ENCODE measurements around a stretch of chr1.

- PRO-cap = no peak
Measured at GRCh38 chr1:19172749-19173467, 37.2 kb downstream of the UBR4 start.

DNA sequence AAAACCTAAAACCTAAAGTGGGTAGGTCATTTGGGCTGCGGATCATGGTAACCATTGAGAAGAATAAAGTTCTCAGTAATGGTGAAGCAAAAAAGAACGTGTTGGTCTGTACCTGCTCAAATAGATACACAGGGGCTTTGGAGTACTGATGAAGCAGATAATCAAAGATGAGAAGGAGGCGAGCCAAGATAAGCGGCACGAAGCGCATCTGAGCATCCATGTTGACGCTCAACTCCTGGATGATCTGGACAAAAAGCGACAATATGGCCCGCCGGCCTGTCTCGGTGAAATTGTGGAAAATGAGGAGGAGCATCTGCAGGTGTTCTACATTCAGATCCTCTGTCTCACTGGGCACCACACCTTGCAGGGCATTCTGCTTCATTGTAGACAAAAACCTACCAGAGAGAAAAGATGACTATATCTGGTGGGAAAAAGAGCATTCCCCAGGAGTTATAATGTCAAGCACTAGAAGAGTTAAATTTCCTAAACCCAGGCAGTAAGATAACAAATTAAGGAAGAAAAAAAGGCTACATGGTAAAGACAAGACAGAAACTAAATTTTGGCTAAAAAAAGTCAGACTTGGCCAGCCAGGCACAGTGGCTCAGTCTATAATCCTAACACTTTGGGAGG, 32.6 kb downstream of the UBR4 start:
- PRO-cap = no peak

- PRO-cap = no peak
Measured at GRCh38 chr1:19179409-19180269, 30.4 kb downstream of the UBR4 start.

- PRO-cap = no peak
Measured at GRCh38 chr1:19199510-19199850, 10.6 kb downstream of the UBR4 start.

GRCh38 chr1:19208642-19209193, 1.3 kb downstream of the UBR4 start:
- PRO-cap = no peak

DNA sequence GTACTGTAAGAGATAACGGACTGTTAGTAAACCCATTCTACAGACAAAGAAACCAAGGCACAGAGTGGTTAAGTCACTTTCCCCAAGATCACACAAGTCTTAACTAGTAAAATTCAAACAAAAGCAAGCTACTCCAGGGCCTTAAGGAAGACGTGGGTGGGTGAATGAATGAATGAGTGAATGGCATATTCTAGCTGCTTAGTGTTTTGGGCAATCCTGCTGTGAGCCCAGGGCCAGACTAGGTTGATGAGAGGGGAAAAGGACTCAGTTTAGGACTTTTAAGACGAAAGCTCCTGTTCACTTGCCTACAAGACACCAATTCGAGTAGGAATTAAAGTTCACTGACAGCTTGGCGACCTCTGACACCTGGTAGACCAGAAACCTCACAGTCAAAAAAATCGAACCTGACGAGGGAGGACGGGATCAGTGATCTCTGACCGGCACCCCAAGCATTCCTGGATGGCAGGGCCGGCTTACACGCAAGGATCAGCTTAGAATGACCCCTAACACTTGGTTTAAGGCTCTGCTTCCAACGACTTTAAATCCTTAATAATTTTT, 532 bp downstream of the EMC1 start:
- PRO-cap = no peak

DNA sequence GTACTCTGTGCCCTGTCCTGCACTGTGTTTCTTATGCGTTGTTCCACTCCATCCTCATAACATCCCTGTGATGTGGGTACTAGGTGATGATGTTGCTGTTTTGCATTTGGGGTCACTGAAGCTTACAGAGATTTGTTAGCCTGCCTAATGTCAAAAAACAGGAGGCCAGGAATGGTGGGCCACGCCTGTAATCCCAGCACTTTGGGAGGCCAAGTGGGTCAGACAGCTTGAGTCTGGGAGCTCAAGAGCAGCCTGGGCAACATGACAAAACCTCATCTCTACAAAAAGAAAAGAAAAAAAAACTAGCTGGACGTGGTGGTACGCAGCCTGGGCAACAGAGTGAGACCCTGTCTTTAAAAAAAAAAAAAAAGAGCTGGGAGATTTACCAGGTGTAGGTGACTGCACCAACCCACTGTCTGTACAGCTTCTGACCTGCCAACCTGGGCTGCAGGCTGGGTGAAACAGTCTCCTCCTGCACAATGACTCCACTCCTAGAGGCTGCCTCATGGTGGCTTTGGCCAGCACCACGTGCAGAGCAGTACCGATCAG, 3.5 kb downstream of the MRTO4 start:
- PRO-cap = no peak

DNA sequence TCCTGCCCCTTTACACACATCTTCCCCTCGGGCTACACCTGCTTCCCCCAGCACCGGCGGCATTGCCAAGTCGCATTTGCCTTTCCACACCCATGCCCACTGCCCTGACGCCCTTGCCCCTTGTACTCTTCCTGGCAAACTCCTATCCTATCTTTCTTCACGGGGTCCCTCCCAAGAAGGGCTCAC, 15.7 kb downstream of the AKR7A3 start:
- PRO-cap = no peak

DNA sequence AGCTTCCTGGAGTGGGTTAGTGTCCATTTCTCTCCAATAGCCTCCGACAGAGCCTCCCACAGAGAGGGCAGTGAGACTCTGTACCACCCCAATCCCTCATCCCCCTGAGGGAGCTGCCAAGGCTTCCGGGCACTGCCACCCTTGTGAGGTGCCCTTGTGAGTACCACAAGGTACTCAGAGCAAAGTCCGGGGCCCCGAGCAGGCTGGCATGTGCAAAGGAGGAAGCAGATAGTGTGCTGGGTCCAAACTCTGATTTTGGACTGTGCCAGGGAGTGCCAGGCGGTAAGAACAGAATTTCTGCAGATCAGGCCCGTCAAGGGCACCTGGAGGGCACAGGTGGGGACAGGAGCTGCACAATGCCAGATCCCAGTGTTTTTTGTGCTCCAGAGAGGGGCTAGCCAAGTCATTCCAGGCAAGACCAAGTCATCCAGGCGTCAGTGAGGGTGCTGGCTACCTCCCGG, 731 bp downstream of the AKR7A3 start:
- PRO-cap = no peak

GRCh38 chr1:19296835-19297335, 8.3 kb upstream of the AKR7A3 start:
- PRO-cap = no peak

DNA sequence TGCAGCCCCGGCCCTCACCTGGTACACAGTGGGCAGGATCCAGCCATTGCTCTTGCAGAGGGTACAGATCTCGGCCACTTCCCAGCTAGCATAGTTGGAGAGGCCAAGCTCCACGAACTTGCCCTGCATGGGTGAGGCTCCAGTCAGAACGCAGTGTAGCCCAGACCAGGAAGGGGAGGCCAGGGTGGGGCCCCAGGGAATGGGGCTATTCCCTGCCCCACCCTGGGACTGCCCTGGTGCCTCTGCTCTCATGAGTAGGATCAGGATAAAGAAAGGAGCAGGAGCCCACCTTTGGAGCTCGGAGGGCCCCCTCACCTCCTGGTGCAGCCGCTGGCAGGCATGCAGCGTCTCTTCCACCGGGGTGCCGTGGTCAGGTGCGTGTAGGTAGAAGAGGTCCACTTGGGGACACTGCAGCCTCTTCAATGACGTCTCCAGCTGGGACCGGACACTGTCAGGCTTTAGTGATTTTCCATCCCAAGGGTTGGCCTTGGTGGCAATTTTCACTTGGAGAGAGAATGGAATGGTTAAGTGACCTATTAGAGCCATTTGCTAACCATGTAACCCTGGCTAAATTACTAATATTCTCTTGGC, 3.7 kb downstream of the AKR7A2 start:
- PRO-cap = no peak

GRCh38 chr1:19341955-19342735, 30.0 kb downstream of the SLC66A1 start:
- PRO-cap = no peak

- PRO-cap = no peak
Measured at GRCh38 chr1:19351583-19352260, 39.6 kb downstream of the SLC66A1 start.

GRCh38 chr1:19427379-19428155, 57.8 kb downstream of the CAPZB start:
- PRO-cap = no peak

DNA sequence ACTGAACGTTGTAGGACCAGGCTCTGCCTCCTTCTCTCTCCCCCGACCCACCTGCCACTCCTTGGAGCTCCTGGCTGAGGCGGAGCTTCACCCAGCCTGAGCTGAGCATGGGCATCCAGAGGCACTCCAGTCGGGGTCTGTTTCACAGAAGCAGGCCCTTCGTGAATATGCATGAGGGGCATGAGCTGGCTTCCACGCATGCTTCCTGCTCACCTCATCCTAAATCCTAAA, 24.1 kb downstream of the CAPZB start:
- PRO-cap = no peak

- PRO-cap = bidirectional peak, plus-strand start at chr1:19468626, minus-strand start at chr1:19468518
Measured at GRCh38 chr1:19468238-19468921, 17.0 kb downstream of the CAPZB start.

DNA sequence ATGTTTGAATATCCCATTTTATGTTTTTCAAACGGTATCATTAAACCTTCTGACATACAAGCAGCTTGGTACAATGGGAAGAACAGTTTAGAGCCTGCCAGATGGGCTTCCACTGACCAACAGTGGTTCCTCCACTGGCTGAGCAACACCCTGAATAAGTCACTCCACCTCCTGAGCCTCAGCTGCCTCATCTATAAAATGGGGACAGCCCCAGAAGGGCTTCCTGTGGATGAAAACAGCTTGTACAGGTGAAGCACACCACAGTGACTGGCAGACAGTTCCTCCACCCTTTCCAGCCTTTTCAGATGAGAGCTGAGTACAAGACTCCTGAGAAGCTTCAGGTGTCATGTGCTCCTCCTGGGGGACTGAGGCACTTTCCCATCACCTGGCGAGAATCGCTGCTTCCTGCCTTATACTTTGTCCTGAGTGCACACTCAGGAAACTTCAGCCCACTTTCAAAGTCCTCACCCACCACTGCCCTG, 2.1 kb downstream of the CAPZB start:
- PRO-cap = no peak

GRCh38 chr1:19652088-19652619, 8.0 kb downstream of the NBL1 start:
- PRO-cap = no peak

DNA sequence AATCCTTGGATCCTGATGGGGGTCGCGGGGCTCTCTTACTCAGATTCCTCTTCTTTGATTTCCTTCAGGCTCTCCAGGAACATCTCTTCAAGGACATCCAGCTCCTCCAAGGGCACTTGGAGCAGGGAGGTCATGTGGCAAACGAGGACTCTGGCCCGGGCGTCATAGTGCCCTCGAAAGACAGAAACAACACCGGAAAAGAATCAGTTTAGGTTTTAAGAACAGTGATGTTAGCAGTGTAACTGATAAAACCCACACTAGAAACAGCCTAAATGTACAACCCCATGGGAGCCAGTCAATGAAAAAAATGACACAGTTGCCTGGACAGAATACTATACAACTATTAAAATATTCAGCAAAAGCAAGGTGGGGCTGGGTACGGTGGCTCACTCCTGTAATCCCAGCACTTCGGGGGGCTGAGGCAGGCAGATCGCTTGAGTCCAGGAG, 44.1 kb downstream of the TMCO4 start:
- PRO-cap = no peak

DNA sequence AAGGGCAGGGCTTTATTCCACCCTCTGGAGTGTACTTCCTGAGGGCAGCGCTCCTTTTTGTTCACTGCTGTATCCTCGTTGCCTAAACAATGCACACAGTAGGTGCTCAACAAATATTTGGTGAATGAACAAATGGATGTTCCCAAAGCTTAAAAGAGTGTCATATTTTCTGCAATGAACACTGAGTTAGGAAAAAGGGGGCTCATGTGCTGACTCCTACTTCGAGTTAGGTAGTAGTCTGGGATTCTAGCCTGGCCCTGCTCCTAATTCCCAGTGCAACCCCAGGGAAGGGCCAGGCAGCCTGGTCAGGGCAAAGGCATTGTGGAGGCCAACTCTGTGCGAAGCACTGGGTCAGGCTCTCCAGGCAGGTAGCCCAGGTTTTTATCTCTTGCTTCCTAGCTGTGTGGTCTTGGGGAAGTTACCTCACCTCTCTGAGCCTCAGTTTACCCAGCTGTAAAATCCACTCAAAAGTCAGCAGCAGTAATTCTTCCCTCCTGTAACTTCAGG, 916 bp downstream of the TMCO4 start:
- PRO-cap = no peak